H7 (cell line): ENCODE data around the genes MBD6, TSPAN31, CDK4 and CYP27B1.

GRCh38 chr12:57521482-57521923, 1.1 kb upstream of the MBD6 start:
- RAMPAGE, long total RNA: no peak

GRCh38 chr12:57521924-57523029, at the start of gene MBD6:
Gene MBD6, plus strand, starts transcription at chr12:57522824.
- RAMPAGE, long total RNA: no peak

- RAMPAGE, long total RNA: no peak
Measured at GRCh38 chr12:57525950-57527170, 3.7 kb downstream of the MBD6 start.

DNA sequence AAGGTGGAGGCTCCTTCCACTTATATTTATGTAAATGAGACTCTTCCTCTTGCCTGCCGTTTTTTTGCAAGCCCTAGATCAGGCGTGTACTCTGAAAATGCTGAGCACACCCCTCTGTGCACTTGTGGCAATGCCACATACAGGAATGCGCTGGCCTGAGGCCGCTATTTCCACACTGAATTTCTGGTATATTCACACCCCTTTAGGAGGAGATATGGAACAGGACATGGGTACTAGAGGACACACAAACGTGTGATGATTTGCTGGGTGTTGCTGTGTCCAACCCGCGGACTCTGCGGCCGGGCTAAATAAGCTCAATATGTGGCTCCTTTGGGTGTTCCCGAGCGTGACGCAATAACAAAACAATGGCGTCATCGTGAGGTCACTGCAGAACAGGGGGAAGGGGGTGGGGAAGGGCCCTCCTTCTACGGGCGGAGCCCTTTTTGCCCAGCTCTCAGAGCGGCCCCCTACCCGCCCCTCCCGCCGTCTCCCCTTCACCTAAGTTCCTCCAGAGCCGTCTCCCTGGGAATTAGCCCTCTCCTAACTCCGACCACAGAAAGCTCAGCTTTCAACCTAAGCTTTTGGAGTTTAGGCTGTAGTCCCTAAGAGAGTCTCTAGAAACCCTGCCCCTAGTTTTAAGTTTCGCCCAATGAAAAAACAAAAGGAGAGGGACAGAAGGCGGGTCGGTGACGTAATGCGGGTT, 438 bp upstream of the TSPAN31 start:
- RAMPAGE, long total RNA: no peak

GRCh38 chr12:57744953-57745587, at the start of gene TSPAN31:
Gene TSPAN31, plus strand, starts transcription at chr12:57745039.
- RAMPAGE, long total RNA: start-site peak on the plus strand at chr12:57745023-57745052, 45 reads

DNA sequence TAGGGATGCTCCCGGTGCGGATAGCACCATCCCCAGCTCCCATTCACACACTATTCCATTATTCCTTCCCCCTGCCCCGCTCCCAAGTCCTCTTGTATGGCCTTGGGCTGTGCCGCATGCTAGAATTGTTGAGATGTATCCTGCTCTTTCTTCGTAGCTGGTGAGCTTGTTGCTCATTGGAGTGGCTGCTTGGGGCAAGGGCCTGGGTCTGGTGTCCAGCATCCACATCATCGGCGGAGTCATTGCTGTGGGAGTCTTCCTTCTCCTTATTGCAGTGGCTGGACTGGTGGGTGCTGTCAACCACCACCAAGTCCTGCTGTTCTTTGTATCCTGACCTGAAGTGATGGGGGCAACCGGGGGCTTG, 731 bp downstream of the TSPAN31 start:
- RAMPAGE, long total RNA: no peak

GRCh38 chr12:57751427-57752075, 559 bp downstream of the CDK4 start:
- RAMPAGE, long total RNA: no peak

GRCh38 chr12:57752076-57752852, at the start of gene CDK4:
Gene CDK4, minus strand, starts transcription at chr12:57752310.
- RAMPAGE, long total RNA: start-site peak on the minus strand at chr12:57752271-57752334, 1,011 reads

DNA sequence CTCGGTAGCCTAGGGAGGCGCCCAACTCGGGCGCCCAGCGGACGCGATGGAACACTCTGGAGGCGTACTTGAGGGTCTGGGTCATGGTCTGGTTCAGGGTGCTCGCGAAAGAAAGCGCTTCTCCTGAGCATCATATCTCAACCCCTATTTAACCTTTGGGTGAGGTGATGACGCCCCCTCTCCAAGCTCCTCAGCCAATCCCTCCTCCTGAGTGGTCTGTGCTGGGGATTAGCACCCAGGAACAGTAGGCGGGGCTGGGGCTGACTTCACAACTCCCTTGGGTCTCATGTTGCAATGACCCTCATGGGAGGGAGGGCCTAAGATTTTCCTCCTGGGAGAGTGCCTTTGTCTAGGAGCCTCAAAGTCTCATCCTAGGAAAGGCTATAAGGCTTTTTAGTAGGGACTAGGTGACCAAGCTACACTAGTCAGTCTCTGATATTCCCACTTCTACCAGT, at the start of gene CYP27B1:
TSS of gene CYP27B1 (minus strand) at position 122 of the 455 bp plus-strand sequence.
- RAMPAGE, long total RNA: no peak

GRCh38 chr12:57837780-57838819, 8.4 kb downstream of the CTDSP2 start:
- RAMPAGE, long total RNA: no peak

DNA sequence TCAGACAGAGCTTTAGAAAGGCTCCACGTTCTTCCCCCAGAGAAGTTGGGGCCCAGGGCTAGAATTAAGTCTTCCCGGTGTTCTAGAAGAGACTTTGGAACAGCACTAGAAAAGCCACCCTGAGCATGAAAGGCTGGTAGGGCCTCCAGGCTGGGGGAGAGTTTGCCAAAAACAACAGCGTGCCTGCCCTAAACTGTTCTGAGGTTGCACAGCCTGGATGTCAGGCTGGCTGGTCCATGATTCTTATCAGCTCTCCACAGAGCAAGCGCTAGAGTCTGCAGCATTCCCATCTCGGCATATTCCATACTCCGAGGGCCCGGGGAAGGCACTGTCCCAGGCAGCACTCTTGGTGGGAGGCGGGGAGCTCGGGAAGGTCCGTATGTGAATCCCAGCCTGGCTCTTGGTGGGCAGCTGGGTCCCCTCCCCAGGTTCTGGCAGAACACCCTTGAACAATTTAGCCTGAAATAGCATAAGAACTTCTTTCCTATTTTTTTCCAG, 41.5 kb upstream of the CTDSP2 start:
- RAMPAGE, long total RNA: no peak

GRCh38 chr12:57888455-57889368, 42.2 kb upstream of the CTDSP2 start:
- RAMPAGE, long total RNA: no peak

DNA sequence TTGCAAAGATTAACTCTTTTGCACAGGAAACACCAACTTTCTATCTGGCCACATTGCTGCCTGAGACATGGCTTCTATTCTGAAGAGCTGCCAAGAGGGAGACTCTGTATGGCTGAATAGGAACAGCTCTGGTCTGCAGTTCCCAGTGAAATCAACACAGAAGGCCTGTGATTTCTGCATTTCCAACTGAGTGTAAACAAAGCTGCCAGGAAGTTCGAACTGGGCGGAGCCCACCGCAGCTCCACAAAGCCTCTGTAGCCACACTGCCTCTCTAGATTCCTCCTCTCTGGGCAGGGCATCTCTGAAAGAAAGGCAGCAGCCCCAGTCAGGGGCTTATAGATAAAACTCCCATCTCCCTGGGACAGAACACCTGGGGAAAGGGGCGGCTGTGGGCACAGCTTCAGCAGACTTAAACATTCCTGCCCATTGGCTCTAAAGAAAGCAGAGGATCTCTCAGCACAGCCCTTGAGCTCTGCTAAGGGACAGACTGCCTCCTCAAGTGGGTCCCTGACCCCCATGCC, 484.7 kb downstream of the ATP23 start:
- RAMPAGE, long total RNA: no peak

DNA sequence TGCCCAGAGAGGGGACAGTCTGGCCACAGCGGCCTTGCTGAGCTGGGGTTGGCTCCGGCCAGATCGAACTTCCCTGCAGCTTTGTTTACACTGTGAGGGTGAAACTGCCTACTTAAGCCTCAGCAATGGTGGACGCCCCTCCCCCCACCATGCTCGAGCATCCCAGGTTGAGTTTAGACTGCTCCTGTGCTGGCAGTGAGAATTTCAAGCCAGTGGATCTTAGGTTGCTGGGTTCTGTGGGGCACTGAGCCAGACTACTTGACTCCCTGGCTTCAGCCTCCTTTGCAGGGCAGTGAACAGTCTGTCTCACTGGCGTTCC, 79.3 kb downstream of the LRIG3 start:
- RAMPAGE, long total RNA: no peak

DNA sequence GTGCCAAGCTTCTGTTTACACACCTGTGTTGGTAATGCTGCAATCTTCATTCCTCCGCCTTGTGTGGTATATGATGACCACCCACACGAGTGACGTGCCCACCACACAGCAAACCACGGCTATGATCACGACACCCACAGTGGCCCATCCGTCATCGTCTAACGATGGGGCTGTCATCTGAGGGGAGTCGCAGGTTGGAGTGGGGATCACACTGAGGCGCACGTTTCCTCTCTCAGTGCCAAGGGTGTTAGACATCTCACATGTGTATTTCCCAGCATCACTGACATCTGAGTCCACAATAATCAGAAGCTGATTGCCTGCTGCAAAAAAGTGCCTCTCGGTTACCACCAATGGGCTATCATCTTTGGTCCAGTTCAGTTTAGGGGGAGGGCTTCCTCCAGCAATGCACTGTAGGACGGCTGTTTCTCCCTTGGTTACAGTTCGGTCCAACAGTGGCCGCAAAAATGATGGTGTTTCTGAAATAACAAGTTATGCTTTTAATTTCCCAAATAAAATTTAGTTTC, 42.9 kb downstream of the LRIG3 start:
- RAMPAGE, long total RNA: no peak

- RAMPAGE, long total RNA: no peak
Measured at GRCh38 chr12:58894057-58894366, 26.3 kb downstream of the LRIG3 start.

DNA sequence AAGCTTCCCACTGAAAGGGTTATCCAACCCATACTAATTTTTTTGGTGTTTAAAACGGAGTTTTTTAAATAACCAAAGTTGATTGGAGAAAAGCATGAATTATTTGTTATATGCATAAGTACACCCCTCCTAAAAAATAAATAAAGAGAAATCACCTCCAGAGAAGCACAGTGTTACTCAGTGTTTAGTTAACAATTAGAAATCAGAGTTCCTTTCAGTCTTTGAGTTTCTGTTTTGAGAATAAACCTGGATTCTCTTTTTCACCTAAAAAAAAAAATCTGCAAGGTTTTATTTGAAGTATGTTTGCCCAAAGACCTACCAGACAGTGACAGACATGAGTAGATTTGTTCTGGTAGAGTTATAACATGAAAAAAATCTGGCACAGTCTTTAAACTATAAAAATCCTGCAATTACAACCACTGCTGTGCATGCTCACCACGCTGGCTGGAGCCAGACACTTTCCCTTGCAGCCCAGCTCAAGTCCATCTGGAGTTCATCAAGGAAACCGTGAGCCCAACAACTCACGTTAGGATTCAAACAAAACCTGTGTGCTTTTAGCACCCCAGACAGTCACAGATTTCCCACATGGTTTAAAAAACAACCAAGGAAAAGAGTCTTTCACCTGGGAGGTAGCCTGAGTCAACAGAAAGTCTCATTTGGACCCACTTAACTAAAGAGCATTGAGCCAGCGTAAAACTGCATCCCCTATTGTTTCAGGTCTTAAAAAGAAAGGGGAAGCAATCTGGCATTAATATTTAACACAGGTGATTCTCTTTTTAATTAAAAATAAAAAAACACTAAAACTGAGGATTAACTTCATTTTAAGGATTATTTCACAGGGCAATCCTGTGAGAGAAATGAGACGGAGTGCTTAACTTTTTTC, 4.8 kb downstream of the LRIG3 start:
- RAMPAGE, long total RNA: no peak

DNA sequence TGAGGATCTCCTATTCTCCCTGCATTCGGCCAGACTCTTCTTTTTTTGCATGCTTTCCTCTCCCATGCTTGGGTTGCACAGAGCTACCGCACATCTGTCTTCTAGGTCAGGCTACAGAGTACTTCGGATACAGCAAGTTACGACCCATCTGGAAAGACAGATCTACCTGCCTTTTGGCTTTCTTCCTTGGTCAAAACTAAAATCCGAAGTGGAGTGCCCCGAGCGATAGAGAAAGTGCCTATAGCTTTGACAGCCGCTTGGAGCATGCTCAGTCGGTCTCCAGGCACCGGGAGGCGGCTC, 212 bp upstream of the SLC16A7 start:
- RAMPAGE, long total RNA: no peak

DNA sequence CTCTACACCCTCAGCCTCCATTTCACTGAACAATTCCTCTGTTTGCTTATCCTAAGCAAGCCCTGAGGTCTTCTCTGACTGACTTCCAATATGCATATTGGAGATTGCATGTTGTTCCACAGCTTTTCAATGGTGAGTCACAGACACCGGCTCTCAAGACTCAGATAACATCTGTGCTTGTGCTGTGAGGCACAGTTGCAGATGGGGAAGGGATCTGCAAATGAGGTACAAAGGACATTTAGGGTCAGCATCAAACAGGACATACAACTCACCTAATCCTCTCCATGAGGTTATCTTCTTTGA, 141.0 kb downstream of the SLC16A7 start:
- RAMPAGE, long total RNA: no peak

DNA sequence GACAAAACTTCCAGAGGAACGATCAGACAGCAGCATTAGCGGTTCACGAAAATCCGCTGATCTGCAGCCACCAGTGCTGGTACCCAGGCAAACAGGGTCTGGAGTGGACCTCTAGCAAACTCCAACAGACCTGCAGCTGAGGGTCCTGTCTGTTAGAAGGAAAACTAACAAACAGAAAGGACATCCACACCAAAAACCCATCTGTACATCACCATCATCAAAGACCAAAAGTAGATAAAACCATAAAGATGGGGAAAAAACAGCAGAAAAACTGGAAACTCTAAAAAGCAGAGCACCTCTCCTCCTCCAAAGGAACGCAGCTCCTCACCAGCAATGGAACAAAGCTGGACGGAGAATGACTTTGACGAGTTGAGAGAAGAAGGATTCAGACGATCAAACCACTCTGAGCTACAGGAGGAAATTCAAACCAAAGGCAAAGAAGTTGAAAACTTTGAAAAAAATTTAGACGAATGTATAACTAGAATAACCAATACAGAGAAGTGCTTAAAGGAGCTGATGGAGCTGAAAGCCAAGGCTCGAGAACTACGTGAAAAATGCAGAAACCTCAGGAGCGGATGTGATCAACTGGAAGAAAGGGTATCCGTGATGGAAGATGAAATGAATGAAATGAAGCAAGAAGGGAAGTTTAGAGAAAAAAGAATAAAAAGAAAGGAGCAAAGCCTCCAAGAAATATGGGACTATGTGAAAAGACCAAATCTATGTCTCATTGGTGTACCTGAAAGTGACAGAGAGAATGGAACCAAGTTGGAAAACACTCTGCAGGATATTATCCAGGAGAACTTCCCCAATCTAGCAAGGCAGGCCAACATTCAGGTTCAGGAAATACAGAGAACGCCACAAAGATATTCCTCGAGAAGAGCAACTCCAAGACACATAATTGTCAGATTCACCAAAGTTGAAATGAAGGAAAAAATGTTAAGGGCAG, 156.3 kb downstream of the SLC16A7 start:
- RAMPAGE, long total RNA: no peak